ENCODE data around the genes PPP2R5E, SYNE2, MTHFD1 and ZBTB25.

- RRBS, result no CpG with 5 or more reads among the region's 6 CpGs
Measured at GRCh38 chr14:61771014-61772041, 9.1 kb downstream of the SNAPC1 start.

DNA sequence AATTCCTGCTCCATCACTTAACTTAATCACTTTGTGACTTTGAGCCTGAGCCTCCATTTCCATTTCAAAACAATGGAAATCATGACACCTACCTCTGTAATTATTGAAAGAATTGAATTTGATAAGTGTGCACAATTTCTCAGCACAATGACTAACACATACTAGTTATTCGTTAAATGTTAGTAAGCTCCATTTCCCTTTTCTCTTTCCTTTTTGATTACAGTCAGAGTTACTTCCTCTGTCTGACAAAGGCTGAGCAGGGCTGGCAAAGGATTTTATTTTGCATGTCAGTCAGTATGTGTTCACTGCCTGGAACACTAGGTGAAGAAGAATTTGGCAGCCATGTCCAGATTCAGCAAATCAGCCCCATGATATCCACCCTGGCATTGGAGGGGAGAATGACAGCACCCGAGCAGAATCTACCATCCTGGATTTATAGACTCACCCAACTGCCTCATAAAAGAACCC is 12.2 kb upstream of the RHOJ start:
- RRBS, result no CpG with 5 or more reads among the region's 2 CpGs

DNA sequence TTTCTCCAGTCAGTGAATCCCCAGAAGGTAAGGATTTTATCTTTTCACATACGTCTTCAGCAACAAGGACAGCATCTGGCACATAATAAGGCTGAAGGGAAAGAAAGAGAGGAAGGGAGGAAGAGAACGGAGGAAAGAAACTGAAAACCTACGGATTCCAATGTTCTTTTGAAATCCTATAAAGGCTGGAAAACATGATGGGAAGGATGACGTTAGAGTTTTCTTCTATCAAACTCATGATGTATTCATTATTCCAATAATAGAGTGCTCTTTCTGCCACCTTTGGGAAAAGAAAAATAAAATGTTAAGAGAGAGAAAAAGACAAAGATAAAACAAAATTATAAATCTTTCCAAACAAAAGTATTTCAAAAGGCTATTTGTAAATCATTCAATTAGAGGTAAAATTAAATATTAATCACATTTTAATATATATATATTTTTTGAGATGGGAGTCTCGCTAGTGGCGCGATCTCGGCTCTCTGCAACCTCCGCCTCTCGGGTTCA is 65.6 kb upstream of the GPHB5 start:
- RRBS, result no CpG with 5 or more reads among the region's 10 CpGs

DNA sequence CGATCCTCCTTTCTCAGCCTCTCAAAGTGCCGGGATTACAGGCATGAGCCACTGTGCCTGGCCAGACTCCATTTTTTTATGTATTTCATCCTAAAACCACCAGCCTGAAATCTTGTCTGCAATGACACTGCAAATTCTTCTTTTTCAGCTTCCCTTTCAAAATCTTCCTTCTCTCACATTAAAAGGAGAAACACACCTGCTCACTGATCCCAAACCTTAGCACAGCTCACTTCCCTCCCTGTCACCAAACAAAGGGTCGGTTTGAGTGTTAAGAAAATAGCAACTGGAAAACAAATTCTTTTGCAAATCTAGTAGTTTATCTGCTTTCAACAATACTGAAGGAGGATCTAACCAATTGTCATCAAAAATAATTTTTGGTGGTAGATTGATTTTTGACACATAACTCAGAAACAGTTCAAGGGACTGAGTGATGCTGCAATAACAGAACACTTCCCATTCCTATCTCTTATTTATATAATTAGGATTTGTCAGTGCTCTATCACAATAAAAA is 62.4 kb downstream of the PPP2R5E start:
- RRBS, result no CpG with 5 or more reads among the region's 3 CpGs

GRCh38 chr14:63542845-63543541 is at the start of gene PPP2R5E:
Gene PPP2R5E (minus strand): TSS chr14:63543377.
- RRBS, result 1% methylated on average over 38 of the region's 74 CpGs

GRCh38 chr14:63727047-63727985 is 549 bp downstream of the SGPP1 start:
- RRBS, result 2% methylated on average over 20 of the region's 78 CpGs

- RRBS, result 2% methylated on average over 72 of the region's 120 CpGs
Measured at GRCh38 chr14:63852724-63853687, at the start of gene SYNE2. Gene SYNE2 (plus strand): TSS chr14:63853004.

- RRBS, result 89% methylated on average over 2 of the region's 8 CpGs
Measured at GRCh38 chr14:64221648-64222044, 72.5 kb downstream of the ESR2 start.

DNA sequence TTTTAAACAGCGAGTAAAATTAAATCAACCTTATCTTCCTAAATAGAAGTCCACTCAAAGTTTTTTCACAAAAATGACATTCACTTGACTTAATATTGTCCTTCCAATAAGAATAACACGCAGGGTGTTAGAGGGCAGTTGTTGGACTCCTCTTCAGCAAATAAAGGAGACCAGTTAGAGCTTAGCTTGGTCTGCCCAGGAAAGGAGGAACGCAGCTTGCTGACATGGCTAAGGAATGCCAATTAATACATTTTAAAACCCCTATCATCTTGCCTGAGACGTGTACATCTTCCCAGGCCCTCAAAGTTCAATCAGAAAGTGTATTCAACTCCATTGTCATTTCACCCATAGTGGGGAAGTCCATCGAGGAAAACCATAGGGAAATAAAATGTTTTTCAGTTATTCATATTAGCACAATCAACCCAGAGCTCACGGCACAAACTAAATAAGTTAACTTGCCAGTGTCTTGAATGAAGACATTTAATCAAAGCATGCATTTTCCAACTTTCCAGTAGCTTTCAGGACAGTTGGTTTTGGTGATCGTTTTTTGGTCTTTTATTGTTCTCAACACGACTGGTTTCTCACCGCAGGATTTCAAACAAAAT is 680 bp downstream of the ESR2 start:
- RRBS, result no CpG with 5 or more reads among the region's 9 CpGs

DNA sequence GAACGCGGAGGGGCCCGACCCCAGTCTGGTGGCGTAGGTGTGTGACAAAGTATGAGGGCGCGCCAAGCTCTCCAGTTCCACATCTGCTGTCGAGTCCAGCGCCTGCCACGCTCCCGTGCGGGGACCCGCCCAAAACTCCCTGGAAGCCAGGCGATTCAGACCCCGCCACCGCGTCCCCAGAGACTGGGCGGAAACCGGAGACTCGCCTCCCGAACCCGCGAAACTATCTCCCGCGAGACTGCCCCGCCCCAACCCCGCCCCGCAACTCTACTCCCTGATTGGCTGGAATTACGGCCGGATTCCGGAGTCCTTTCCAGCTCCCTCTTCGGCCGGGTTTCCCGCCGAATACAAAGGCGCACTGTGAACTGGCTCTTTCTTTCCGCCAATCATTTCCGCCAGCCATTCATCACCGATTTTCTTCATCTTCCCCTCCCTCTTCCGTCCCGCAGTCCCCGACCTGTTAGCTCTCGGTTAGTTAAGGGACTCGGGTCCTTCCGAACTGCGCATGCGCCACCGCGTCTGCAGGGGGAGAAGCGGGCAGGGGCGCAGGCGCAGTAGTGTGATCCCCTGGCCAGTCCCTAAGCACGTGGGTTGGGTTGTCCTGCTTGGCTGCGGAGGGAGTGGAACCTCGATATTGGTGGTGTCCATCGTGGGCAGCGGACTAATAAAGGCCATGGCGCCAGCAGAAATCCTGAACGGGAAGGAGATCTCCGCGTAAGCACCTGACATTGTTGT is at the start of gene MTHFD1:
TSS of gene MTHFD1 (plus strand) at position 599 of the 735 bp plus-strand sequence.
- RRBS, result 2% methylated on average over 5 of the region's 60 CpGs

DNA sequence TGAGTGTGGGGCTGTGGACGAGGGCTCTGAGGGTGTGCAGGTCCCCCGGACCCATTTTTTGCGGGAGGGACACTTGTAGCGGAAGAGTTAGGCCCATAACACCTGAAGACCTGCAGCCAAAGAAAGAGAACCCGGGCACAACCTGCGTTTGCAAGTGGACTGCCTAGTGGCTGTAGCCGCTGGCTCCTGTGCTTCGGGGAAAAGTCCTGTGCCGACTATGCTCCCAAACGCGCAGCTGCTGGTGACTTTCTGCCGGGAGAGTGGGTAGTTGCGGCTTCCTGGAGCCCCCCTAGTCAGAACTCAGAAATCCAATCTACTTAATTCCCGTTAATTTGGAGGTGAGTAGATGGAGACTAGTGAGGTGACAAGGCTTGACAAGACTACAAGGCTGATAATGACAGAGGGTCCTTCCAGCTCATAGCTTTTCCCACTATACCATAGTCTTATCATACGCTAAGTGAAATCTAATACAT is 373 bp downstream of the MTHFD1 start:
- RRBS, result 3% methylated on average over 4 of the region's 15 CpGs

GRCh38 chr14:64503376-64504013 is at the start of gene ZBTB25:
Gene ZBTB25 (minus strand): TSS chr14:64503838.
- RRBS, result 2% methylated on average over 21 of the region's 69 CpGs

DNA sequence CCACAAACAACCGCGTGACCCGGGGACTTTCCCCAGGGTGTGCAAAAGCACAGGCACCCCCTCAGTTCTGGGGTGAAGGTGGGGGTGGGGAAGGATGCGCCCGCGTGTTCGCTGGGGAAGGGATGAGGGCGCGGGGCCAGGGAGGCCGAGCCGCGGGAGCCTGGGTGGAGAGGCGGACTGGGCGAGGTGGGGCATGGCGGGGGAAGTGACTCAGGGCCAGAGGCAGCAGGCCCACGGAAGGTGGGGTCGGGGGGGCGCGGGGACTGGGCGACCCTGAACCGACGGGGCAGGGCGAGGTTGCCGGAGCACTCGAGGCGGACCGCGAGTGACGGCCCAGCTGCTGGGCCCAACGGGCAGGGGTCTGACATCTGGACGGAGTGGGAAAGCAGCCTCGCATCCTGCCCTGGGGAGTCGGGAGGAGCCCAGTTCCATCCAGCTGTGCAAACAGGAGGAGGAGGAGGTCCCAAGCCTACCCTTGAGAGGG is 418 bp upstream of the ZBTB25 start:
- RRBS, result no CpG with 5 or more reads among the region's 33 CpGs

DNA sequence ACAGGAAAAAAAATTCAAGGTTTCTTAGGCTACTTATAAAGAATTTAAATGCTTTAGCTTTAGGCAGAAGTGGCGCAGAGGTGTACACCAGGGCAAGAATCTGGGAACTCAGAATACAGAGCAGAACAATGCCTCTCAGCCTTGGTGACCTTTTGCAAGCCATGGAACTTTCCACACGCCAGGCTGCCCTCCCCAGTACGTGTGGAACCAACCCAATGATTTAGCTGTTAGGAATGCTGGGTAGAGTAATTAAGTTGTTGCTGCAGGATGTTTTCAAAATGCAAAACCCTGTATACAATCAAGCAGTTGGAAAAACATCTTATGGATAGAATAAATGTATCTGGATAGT is 19.3 kb downstream of the PPP1R36 start:
- RRBS, result no CpG with 5 or more reads among the region's 3 CpGs

GRCh38 chr14:64630783-64631112 is 73.5 kb upstream of the PLEKHG3 start:
- RRBS, result no CpG with 5 or more reads among the region's 1 CpG

- RRBS, result no CpG with 5 or more reads among the region's 10 CpGs
Measured at GRCh38 chr14:64645242-64645967, 58.8 kb upstream of the PLEKHG3 start.

DNA sequence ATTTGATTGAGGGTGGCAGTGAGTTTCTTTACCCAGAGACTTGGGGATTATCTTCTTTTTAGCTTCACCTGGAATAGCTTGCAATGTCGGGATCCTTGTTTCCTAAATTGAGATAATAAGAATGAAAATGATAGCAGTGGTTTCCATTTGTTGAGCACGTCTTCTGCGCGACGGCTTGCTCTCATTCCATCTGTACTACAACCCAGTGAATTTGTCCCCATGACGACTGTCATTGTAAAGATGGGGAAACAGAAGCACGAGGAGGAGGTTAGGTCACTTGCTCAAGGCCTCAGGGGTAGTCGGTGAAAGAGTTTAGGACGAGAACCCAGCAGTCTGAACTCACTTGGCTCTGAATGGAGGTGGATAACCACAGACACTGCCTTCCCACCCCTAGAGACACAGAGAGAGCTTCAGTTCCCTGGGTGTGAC is 31.0 kb upstream of the PLEKHG3 start:
- RRBS, result no CpG with 5 or more reads among the region's 9 CpGs

DNA sequence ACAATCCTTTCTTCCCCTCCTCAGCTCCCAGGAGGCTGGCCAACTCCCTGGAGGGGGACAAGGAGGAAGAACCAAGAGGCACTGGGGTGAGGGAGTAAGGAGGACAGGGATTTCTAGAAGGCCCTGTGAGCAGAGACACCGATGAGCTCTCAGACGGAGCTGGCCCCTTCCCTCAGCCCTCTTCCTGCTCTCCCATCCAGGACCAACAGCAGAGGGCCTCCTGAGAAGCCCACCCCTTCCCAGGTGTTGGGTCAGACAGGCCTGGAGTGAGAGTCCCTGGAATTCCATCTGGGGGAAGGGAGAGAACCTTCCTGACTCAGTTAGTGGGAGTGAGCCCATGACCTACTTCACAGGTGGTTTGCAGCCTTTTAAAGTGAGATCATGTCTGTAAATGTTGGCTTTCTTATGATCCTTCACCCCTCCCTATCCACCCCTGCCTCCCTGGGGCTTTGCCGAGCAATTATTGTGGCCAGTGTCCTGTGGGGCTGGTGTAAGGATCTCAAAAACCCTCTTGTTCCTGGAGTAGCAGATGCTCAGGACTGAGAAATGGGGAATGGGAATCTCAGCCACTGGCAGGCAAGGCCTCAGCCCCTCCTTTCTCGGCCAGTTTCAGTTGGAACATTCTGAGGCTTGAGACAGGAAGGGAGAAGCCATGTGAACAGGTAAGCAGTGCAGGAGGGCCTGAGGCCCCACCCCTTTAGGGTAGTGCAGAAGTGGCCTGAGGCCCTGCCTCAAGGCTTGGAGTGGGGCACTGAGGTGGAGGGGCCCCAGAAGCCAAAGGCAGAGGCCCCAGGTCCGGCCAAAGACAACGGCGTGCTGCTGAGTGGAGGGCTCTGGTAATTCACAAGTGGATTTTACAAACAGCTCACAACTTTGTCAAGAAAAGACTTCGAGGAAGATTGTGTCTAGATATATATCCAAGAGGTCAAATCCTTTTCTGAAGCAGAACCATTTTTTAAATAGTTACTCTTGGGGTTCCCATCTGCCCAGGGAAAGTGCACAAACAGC is 53.8 kb downstream of the PLEKHG3 start:
- RRBS, result no CpG with 5 or more reads among the region's 8 CpGs

DNA sequence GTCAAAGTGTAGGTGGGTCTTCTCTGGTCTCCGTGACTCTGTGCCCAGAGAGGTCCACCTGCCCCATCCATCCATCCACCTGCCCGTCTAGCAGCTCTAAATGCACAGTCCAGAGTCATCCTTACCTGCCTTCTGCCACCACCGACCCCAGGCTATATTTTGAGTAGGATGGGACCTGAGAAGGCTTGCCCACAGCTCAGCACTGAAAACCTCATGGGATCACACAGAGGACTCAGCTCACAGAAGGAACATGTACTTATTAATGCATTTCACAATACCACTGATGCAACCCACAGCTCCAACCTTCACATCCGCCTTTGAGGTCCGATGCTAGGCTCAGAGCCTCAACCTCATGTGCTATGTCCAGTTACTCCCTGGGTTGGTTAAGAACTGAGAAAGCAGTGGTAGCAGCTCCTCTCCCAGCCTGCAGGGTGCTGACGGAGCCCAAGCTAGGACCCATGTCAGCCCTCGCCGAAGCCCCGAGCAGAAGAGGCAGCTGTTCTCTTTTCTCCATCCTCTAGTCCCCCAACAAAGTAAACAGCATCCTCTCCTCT is 52.9 kb downstream of the SPTB start:
- RRBS, result no CpG with 5 or more reads among the region's 9 CpGs

DNA sequence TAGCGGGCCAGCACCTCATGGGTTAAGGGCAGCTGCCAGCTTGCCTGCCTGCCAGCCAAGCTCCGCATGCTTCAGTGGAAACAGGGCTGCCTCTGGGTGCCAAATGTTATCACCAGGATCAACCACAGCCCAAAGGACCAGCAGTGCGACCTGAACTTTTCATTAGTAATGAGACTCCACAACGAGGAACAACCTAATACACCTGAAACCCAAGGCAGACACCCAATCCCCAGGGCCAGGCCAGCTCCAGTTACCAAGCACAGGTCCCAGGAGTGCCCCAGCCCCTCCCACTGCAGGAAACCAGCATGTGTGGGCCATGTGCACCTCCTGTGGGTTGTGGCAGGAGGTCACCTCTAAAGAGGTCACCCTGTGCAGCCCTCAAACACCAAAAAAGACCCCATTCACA is 11.2 kb downstream of the RAB15 start:
- RRBS, result no CpG with 5 or more reads among the region's 4 CpGs

Measured in HGPS cell (cell line).